Measurements from ENCODE around the gene CCDC117.

DNA sequence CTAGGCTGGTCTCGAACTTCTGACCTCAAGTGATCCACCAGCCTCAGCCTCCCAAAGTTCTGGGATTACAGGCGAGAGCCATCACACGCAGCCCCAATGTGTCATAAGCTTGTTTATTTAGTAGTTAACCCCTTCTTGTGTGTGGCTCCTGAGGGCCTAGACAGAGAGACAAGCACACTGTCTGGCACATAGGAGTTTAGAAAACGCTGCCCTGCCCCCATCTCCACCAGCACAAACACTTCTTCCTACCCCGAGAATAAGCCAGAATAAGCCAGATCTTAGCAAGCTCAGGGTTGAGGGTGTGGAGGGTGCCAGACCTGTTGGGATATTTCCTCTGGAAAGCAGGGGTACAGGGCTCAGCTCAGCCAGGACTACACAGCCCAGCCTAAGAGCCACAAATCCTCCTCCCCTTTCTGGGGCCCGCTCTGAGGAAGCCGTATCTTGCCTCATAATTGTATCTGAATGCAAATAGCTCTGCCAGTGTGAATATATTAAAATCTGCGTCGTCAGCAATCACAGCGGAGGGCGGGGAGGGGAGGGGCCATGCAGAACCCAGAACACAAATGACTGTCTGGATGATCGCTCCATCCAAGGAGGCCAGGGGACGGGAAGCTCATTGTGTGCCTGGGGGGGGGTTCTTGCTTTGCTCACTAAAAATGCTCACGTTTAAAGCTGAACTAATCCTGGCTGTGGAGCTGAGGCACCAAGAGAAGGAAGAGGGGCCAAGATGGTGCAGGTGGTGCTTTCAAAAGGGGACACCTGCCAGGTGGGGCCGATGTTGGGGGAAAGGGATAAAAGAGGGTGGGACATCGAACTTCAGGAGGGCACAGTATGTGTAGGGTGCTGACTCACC is 247.2 kb downstream of the MN1 start:
- PRO-cap = no peak

DNA sequence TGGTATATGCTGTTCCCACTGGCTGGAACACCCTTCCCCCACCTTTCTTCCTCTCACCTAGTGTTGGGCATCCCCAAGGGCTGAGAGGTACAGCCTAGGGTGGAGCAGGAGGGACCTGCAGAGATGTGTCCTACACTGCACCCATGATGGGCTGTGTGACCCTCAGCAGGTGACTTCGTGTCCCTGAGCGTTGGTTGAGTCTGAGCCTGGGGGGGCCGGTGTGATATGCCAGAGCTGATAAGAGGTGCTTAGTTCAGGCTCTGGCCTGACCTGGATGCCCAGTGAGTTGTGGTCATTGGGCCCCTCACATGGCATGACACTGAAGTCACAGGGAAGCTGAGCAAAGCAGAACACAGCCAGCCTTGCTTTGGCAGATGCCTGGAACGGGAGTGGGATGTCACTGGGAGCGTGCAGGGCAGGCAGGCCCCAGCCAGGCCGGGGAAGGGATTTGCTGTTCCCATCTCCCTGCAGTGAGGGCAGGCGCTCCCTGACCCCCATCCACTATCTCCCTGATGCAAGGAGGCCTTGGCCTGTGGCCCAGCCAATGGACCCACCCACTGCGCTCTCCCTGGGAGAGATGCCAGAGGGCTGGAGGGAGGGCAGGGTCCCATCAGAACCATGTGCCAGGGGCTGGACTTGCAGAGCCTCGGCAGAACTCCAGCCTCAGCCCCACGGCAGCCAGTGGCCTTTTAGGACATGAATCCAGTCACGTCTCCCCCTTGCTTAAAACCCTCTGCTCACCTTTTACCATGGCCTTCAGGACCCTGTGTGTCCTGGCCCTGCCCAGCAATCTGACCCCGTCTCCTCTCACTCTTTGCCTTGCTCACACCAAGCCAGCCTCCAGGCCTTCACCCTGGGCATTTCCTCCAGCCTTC is 138.9 kb downstream of the MN1 start:
- PRO-cap = no peak

- PRO-cap = no peak
Observed at GRCh38 chr22:27798619-27799015, 2.9 kb downstream of the MN1 start.

DNA sequence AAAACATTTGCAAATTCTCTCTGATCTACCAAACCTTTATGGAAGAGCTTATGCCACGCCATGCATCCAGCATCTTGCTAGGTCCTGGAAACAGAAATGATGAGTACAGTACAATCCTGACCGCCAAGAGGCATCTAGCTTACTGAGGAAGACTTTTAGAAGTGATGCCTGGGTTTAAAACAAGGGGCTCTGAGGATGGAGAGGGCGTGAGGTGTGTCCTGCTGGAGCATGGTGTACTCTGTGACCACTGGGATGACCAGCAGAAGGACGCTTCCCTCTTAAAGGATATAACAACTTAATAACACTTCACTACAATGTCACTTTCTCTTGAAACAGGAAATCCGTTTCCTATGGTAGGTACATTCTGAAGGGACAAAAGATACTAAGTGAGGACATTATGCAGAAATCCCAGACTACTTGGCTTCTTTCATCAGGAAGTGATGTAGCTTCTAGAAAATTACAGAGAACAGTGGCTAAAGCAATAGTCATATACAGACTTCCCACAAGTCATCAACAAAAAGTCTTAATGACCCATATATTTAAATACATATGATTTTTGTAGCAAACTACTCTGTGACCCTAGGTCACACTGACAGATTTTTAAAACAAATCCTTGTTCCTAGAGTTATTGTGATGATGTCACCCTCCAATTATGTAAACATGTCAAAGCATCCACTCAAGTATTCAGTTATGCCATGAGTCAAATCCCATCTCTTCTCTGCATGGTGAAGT is 33.1 kb downstream of the PITPNB start:
- PRO-cap = no peak

GRCh38 chr22:27892127-27892613 is 26.9 kb downstream of the PITPNB start:
- PRO-cap = no peak

- PRO-cap = no peak
Observed at GRCh38 chr22:27910866-27911267, 8.2 kb downstream of the PITPNB start.

DNA sequence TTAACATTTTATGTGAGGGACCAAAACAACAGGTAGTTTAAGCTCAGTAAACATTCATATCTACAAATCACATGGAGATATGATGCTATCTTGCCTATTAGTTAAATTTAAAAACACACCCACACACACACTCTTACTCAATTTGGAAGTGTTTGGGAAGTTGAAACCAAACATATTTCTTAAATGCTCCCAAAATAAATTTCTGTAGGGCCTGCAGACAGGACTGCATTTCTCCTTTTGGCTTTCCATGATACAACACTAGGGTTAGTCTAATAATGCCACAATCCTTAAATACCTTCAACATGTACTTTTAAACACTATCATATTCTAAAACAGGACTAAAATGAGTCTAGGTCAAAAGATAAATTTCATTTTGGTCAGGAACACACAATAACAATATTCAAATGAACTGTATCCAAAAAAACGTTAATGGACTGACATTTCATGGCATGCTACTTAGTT is 6.9 kb downstream of the PITPNB start:
- PRO-cap = no peak

DNA sequence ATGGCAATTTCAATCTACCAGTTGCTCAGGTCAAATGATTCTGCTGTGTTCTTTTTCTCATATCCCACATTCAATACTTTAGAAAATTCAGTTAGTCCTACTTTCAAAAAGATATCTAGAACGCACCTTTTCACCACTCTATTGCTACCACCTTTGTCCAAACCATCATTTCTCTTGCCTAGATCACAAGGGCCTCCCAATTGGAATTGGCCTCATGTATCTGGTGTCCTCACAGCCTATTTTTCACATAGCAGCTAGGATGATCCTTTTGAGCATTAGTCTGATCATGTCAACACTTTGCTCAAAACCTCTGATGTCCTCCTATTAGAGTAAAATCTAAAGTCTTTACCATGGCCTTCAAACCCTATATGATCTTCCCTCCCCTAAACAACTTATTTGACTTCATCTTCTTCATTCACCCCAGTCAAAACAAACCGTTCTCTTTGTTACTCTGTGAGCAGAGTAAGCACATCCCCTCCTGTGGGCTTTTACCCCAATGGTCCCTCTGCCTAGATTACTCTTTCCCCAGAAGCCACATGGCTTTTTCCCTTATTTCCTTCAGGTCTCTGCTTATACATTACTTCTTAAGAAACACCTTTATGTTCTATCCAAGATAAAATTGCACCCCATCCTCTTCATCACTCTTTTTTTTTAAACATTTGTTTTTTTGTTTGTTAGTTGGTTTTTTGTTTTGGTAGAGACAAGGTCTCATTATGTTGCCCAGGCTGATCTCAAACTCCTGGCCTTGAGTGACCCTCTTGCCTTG is 295.9 kb downstream of the TTC28 start:
- PRO-cap = no peak

- PRO-cap = no peak
Observed at GRCh38 chr22:28391100-28392003, 288.3 kb downstream of the TTC28 start.

GRCh38 chr22:28710494-28711305 is 30.9 kb downstream of the CHEK2 start:
- PRO-cap = no peak

DNA sequence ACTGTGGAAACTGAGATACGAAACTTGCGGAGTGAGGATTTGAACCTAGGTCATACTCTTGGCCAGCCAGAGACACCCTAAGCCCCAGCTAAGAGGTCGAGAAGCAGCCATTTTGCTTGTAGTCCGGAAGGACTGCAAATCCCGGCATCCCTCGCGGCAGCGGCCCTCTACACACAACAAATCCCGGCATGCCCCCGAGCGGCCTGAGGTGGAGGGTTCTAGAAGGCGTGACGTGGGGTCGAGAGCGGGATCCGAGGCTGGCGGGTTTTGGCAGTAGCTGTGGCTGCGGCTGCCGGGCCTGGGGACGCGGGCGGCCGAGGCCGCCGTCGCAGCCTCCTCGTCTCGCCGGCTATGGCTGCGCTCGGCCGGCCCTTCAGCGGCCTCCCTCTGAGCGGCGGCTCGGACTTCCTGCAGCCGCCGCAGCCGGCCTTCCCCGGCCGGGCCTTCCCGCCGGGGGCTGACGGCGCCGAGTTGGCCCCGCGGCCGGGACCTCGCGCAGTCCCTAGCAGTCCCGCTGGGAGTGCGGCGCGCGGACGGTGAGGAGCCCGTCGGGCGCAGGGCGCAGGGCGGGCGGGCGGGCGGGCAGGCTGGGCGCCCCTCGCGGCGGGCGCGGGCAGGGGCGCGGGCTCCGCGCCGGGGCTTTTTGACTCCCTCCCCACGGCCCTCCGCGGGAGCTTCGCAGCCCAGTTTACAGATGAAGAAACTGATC is at the start of gene CCDC117:
Gene CCDC117, plus strand, starts transcription at position 197 of the 709 bp plus-strand sequence.
- PRO-cap = unidirectional peak, plus-strand start at position 233 of the sequence; bidirectional peak, plus-strand start at position 511 of the sequence, minus-strand start at position 522 of the sequence

DNA sequence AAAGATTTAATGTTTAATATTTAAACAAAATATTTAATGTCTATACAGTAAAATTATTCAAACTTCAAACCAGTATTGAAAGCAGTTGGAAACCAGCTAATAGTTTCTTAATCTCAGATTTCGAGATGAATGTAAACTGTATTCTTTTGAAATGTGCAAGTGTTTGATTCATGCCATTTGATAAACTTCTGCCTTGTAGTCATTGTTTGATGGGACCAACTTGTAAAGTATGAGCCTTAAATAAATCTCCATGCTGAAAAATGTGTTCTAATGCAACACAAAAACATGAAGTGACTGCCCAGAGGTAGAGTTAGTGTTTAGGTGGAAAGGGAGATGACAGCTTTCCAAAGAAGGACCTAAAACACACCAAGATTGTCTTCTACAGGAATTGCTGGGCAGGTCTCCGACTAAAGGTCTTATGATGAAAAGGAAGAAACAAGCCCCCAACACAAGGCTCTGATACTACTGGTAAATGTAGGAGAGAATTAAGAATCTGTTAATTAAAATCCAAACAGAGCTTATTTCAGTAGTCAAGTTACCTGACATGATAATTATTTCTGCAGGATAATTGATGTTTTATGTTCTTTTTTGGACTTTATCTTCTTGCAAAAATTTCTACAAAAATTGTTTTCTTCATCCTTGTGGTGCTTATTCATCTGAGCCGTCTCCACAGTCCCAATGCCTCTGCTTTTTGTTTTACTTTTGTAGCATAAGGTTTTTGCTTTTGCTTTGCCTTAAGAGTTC is 15.7 kb downstream of the CCDC117 start:
- PRO-cap = no peak

- PRO-cap = no peak
Observed at GRCh38 chr22:28795608-28795916, 23.1 kb downstream of the CCDC117 start.

DNA sequence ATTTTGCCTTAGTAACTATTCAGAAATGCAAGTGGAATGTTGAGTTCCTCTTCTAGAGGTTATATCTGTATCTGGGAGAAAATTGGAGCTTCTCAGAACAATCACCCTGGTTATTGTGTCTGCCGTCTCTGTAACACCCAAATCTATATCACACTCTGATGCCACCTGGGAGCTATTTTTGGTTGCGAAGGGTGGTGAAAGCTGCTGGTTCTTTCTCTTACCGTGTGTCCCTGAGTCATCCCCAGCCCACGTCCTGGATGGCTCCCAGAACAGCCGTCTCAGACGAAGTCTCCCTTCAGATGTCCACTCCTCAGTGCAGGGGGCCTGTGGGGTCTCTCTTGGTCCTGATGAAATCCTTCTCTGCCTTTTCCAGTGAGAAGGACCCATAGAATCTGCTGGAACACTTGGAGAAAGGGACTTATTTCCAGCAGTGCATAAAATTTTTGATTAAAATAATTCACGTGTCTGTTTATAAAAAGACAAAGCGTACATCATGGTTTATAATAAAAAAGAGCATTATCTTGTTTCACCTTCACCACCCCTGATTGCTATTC is 83.4 kb downstream of the C22orf31 start:
- PRO-cap = no peak

- PRO-cap = no peak
Observed at GRCh38 chr22:29022016-29022708, 39.5 kb downstream of the C22orf31 start.

GRCh38 chr22:29049704-29050290 is 11.8 kb downstream of the C22orf31 start:
- PRO-cap = no peak

DNA sequence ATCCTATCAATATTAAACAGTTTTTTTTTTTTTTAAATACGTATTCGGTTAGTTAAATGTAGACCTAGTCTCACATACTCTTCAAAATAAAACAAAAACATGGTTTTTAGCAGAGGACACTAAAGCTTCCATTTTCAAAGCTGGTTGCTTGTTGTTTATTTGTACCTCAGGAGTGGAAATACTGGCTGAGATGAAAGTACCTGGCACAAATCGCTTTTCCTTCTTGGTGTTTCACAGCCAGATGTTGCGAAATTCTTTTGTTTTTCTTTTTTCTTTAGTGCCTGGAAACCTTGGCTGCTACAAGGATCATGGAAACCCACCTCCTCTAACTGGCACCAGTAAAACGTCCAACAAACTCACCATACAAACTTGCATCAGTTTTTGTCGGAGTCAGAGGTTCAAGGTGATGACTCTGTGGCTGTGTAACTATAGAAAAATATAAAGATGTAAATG is 48.3 kb downstream of the KREMEN1 start:
- PRO-cap = no peak

DNA sequence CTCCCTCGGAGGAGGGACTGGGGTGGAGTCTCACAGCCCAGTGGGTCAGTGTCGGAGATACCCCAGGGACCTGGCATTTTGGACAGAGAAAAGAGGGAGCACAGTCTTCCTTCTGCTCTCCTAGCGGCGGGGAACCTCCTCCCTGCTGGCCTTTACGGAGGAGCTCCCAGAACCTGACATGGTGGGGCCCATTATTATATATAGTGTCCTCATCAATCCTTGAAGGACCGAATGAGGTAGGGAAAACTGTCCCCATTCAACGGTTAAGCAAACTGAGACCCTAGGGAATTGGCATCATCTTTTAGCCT is 831 bp downstream of the EMID1 start:
- PRO-cap = no peak

- PRO-cap = no peak
Observed at GRCh38 chr22:29288885-29289910, 17.3 kb upstream of the GAS2L1 start.

DNA sequence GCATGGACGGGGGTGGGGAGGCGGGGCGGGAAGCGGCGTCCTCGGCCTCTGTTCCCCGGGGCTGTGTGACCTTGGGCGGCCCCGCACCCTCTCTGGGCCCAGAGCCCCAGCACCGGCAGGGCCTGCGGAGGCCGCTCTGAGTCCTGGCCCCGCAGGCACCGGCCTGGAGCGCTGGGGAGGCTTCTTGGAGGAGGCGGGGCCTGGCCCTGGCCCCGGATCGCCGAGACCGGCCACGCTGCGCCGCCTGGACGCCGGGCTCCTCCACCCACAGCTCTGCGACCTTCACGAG is 685 bp downstream of the GAS2L1 start:
- PRO-cap = no peak

All from left common carotid artery plus branches (tissue), 1 donor.